SP-49 (cell line): ENCODE measurements around a stretch of chr20.

- PRO-cap: no peak
Observed at GRCh38 chr20:64316427-64317175, 61.1 kb downstream of the PCMTD2 start.